HT1080 (cell line): Measurements from ENCODE around the gene NFATC1.

RAMPAGE:
- cytosol, long total RNA: no peak
- long total RNA: no peak
- nucleus, long total RNA: no peak
These were observed 1.0 kb upstream of the ZNF236 start for GRCh38 chr18:76821337-76821738.

DNA sequence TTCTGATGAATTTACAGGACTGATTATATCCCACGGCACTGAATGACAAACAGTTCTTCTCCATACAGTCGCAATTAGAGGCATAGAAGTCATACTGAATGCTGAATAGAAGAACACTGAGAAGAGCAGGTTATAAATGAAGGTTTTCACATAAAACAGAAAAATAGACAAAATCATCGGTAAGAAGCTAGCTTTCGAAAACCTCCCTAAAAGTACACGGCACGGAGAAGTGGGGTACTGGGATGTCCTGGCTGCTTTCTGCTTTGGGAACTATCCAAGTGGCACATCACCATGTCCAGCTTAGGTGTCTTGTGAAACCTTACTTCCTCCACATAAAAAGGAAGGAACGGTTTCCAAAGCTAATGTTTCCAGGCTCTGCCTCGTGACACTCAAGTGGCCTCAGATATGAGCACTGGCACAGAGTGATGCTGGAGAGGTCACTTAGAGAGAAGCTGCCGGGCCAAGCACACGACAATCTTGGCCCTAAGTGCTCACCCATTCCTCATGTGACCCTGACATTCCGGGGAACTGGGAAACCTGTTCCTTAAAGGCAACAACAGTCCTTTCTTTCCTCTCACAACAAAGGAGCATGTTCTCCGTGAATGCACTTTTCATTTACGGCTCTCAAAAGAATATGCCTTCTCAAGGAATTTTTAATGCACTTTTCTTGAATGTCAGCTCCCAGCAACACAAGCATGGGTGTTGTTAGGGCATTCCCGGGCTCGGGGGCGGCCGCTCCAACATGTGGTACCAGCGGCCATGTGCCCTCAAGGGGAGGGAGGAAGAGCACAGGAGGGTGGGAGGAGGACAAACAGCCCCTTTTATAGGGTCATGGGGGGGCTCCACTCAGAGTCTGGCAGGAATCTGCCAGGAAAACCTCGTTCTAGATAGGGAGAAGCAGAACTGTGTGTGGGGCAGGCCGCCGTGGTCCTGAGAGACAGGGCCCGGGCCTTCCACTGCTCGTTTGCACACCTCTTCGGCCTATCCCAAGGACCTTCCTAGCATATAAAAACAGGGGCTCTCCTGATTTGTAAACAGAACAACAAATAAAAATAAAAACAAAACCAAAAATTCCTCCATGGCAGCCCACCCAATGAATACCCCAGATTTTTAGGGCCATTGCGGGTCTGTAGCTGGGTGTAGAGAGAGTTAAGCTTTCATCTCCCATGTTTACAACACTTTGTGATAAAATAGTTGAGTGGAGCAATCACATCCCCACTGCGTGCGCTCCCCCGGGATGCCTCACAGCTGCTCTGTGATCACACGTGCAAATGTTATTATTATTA is 118.6 kb downstream of the MBP start:
RAMPAGE:
- cytosol, long total RNA: no peak
- long total RNA: no peak
- nucleus, long total RNA: no peak

DNA sequence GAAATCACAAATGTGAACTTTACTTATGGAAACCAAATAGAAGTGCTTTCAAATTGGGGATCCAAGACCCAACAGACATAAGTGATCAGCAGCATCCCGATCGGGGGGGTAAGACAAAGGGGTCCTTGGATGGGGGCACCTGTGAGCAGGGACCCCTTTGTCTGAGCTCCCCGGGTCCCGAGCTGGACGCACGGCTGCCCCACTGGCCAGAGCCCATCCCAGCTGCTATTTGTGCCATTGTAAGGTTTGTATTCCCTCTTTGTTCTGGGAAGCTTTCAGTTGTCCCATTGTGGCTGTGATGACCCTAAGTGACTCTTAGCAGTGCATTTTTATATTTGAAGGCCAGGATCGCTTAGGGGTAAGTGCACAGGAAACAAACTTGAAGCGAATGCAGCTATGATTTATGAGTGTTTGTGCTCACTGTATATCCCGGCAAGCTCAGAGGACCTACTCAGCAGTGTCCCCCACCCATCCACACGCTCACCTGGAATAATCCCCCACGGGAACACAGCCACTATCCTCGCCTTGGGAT is 80.3 kb downstream of the MBP start:
RAMPAGE:
- cytosol, long total RNA: no peak
- long total RNA: no peak
- nucleus, long total RNA: no peak

RAMPAGE:
- cytosol, long total RNA: no peak
- long total RNA: no peak
- nucleus, long total RNA: no peak
These were observed 79.5 kb downstream of the MBP start for GRCh38 chr18:77052871-77053709.

DNA sequence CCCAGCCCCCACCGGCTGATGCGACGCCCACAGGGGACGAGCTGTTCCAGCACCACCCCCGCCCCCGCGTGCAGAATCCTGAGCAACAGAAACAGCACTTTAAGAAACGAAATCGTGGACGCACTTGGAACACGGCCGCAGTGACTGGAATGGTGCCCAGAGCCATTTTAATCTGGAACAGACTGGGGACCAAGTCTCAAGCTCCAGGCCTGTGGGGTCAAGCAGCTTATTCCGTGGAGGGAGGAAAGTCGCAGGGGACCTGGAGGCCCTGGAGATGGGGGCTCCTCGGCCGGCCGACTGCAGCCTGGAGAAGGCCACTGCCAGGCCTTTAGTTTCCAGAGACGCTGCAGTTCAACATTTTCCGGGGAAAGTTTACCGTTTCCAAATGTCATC is 74.1 kb downstream of the MBP start:
RAMPAGE:
- cytosol, long total RNA: no peak
- long total RNA: no peak
- nucleus, long total RNA: no peak

RAMPAGE:
- cytosol, long total RNA: no peak
- long total RNA: no peak
- nucleus, long total RNA: no peak
These were observed 46.0 kb downstream of the MBP start for GRCh38 chr18:77086696-77086965.

DNA sequence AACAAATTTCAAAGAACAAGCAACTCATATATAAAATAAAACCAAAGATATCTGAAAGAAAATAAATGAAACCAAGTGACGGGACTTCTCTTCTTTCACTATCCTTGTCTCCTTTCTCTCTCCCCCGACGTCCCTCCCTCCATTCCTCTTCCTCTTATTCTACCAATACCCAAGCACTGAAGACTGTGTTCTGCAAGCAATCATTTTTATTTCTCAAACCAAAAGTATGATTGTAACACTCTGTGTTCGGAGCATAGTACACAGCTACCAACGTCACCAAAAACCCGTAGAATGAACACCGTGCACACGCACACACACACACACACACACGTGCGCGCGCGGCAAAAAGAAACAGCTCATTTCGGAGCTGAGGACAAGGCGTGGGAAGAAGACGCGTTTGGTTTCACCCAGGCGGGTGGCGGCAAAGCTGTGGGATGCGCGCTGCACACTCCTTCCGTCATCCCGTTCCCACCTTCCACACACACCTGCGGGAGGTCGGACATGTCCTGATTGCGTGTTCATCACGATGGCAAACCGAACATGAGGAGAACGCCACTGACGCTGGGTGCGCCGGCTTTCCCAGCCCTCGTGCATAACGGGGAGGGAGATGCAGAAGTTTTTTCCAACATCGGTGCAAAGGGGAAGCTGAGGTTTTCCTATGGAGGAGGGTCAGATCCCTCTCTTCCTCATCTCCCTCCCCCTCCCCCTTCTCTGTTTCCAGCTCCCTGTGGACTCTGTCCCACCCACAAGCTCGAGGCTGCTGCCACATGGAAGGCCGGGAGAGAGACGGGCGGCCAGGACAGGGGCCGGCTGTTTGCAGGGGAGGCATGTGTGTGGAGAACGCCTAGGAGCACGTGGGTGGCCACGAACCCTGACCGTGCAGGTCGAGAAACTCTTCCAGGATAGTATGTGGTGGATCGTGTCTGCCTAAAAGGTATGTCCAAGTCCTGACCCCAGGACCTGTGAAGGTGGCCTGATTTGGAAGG is 20.4 kb downstream of the MBP start:
RAMPAGE:
- cytosol, long total RNA: no peak
- long total RNA: no peak
- nucleus, long total RNA: no peak

GRCh38 chr18:77365838-77366630 is 116.4 kb downstream of the GALR1 start:
RAMPAGE:
- cytosol, long total RNA: no peak
- long total RNA: no peak
- nucleus, long total RNA: no peak

RAMPAGE:
- cytosol, long total RNA: no peak
- long total RNA: no peak
- nucleus, long total RNA: no peak
These were observed 384.8 kb downstream of the GALR1 start for GRCh38 chr18:77634480-77634873.

GRCh38 chr18:78156490-78156970 is 823.1 kb upstream of the SALL3 start:
RAMPAGE:
- cytosol, long total RNA: no peak
- long total RNA: no peak
- nucleus, long total RNA: no peak

DNA sequence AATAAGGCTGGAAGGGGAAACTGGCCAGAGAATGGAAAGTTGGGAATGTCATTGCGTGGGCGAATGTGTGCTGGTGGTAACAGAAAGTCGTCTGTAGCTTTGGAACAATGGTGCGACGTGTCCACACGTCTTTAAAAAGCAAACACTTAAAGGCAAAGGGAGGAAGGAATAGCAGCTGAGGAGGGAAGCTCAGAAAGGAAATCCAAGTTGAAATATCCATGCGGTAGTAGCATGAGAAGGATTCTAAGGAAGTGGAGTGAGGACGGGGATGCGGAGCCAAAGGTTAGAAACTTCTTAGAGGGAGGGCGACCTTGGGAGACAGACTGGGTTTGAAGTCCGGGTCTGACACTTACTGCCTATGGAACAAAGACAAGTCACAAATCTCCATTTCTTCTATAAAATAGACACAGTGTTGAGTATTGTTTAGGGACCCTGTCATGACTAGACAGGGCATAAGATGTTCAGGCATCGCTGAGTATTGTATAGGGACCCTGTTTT is 469.3 kb upstream of the SALL3 start:
RAMPAGE:
- cytosol, long total RNA: no peak
- long total RNA: no peak
- nucleus, long total RNA: no peak

DNA sequence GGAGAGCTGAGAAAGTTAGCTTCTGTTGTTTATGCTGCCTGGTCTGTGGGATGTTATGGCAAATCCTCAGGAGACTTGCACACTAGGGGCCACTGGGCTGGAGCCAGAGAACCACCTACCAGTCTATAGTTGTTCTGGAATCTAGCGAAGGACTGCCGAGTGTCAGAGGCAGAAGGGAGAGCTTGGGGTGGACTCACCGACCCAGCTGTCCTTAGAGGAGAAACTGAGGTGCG is 398.8 kb upstream of the SALL3 start:
RAMPAGE:
- cytosol, long total RNA: no peak
- long total RNA: no peak
- nucleus, long total RNA: no peak

GRCh38 chr18:78734435-78734721 is 245.2 kb upstream of the SALL3 start:
RAMPAGE:
- cytosol, long total RNA: no peak
- long total RNA: no peak
- nucleus, long total RNA: no peak

RAMPAGE:
- cytosol, long total RNA: no peak
- long total RNA: no peak
- nucleus, long total RNA: no peak
These were observed 719 bp upstream of the SALL3 start for GRCh38 chr18:78978690-78979507.

DNA sequence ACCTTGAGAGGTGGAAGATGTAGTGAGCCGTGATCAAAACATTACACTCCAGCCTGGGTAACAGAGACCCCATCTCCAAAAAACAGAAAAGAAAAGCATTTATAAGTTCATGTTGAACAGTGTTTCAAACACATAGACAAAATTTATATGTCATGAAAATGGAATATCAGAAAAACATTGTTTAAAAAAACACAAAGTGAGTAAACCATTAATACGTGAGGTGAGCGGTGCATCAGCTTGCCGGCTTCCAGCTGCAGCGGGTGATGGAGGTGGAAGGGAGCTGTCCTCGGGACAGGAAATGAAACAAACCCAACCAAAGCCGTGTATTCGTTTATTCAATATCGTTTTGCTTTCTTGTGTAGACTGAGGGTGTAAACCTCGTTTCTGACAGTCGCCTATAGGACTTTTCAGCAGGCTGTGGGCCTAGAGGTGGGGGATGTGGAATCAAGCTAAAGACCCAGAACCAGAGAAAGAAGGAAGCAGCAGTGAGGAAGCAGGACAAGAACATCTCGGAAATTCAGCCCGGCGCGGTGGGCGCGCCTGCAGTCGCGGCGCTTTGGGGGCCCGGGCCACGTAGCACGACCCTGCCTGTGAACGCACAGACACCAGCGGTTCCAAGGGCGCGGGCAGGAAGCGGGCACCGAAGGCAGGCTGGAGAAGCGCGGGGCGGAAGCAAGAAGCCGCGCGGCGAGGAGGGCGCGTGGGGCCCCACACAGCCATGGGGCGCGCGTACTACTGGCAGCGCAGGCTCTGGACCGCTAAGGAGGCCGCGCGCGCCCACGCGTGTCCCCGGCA is 868 bp upstream of the ATP9B start:
RAMPAGE:
- cytosol, long total RNA: no peak
- long total RNA: no peak
- nucleus, long total RNA: no peak

RAMPAGE:
- cytosol, long total RNA: no peak
- long total RNA: no peak
- nucleus, long total RNA: no peak
These were observed 131.3 kb downstream of the ATP9B start for GRCh38 chr18:79200615-79200823.

GRCh38 chr18:79217894-79219083 is 149.1 kb downstream of the ATP9B start:
RAMPAGE:
- cytosol, long total RNA: no peak
- long total RNA: no peak
- nucleus, long total RNA: no peak

DNA sequence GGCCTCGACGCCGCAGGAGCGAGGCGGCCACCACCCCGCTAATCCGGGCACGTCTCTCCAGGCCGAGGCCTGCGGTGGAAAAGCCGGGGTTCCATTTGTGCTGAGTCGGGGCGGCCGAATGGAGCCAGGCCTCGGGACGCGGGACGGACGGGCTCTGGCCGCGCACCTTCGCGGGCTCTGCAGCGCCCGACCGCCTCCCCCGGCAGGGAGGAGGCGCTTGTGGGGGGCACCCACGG is 1.2 kb upstream of the NFATC1 start:
RAMPAGE:
- cytosol, long total RNA: no peak
- long total RNA: no peak
- nucleus, long total RNA: no peak

GRCh38 chr18:79395585-79396676 is at the start of gene NFATC1:
Gene NFATC1, plus strand, starts transcription at chr18:79395930.
RAMPAGE:
- cytosol, long total RNA: no peak
- long total RNA: no peak
- nucleus, long total RNA: no peak

RAMPAGE:
- cytosol, long total RNA: no peak
- long total RNA: no peak
- nucleus, long total RNA: no peak
These were observed 8.8 kb downstream of the NFATC1 start for GRCh38 chr18:79404495-79405062.